ENCODE measurements around a stretch of chr13.

DNA sequence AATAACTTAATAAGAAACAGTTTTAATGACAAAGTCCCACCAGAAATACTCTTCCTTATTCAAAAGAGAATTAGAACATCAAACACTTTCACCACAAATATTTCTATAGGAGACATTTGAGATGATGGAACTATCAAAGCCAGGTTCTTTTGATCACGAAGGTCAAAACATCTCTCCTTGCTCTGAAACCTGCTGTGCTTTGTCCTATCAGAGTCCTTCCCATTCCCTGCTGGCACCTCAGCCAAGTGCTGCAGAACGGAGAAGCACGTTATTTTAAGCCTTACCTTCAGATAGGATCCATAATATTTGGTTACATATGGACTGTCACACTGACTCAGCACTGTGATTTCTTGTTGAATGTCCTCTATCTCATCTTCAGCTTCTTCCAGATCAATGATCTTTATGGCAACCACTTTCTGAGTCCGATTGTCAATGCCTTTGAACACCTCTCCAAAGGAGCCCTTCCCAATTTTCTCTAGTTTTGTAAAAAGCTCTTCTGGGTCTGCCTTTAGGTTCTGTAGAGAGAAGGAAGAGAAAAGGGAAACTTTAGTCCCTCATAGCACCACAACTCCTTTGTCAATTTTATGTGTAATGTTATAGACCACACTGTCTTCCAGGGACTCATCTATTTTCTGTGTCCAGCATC lies 57.8 kb downstream of the STK24 start:
- PRO-cap, result no peak

DNA sequence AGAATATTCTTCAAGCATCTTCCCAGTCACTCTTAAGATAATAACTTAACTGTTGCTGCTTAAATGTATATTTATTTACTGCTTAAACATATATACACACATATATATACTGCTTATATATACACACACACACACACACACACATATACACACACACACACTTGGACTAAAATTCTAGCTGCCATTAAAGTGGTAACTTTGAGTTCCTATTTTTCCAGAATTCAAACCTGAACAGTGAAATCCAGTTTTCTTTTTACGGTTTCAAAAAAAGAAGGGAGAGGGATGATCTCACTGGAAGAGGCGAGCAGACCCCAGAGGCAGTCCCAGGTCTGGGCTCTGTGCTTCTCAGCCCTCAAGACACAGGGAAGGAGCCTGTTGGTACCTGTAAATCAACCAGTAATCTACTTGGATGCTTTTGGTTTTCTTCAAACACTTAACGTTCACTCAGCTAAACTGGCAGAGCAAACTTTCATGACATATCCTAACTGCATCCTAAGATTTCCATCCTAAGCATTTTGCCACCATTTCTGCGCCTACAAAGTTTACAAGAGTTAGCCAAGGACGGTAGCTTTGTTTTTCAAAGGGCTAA lies 1.5 kb downstream of the STK24 start:
- PRO-cap, result no peak

DNA sequence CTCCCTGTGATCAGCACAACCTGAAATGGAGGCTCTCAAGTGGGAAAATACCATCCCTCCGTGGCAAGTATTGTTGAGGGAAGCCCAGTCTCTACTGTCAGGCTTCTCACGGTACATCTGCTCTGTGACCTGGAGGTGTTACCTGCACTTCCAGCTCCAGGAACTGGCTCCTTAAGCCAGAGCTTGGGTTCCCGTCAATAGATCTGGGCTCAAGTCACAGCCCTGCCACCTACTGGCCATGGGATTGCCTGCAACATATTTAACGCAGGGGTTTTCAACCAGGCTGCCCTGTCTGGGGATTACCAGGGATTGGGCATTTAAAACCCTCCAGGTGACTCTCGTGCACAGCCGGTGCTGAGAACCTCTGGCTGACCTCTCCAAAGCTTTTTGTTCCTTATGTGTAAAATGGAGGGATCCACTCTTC lies 76.5 kb upstream of the STK24 start:
- PRO-cap, result no peak

DNA sequence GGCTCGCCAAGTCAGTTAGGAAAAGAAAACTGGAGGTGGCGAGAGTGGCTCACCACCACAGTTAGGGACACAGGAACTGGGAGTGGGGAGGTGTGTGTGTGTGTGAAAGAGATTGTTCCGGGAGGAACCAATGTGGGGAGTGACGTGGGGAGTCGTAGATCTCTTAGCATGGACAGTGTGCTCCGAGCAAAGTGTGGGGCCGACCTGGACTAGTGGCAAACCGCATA lies 8.6 kb upstream of the SLC15A1 start:
- PRO-cap, result no peak

GRCh38 chr13:99084933-99085999 lies 107.4 kb upstream of the DOCK9 start:
- PRO-cap, result no peak

GRCh38 chr13:99124852-99125415 lies 75.7 kb upstream of the UBAC2 start:
- PRO-cap, result no peak

DNA sequence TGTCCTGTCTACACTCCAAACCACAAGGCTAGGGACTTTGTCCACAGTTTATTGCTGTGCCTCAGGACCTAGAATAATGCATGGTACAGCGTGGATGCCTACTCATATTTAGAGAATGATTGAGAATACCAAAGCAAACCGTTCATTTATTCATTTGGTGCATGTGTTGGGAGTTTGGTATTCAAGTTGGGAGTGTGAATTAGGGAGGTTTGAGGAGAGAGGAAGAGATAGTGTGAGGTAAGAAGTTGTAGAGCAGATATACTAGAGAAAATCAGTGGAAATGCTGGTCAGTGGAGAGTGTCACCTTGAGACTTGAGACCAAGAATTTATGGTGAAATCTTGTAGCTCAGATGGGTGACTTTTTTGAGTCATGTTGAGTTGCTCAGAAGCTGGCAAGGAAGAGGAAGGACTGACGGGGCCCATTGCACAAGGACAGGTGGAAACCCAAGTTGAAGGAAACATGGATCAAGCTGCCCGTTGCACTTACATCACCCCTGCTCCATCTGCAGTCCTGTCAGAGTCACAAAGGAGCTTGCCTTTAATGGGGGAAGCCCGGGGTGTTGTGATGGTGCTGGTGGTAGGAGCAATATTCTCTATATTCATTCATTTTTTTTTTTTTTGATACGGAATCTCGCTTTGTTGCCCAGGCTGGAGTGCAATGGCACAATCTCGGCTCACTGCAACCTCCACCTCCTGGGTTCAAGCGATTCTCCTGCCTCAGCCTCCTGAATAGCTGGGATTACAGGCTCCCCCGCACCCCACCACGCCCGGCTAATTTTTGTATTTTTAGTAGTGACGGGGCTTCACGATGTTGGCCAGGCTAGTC lies 27.2 kb downstream of the UBAC2 start:
- PRO-cap, result no peak

DNA sequence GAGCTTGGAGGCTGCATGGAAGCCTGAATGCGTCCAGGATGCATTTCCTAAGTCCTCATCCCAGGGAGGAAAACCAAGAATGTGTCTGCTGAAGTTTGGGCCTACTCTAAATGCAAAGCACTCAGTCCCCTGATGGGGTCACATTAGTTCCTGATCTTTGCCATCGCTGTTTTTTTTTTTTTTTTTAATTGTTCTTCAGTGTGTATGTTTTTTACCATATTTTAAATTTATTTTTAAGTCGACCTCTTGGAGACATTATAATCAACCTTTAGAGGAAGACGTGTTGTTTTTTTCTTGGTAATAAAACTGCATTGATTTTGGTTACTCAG lies 6.6 kb upstream of the GPR18 start:
- PRO-cap, result no peak

DNA sequence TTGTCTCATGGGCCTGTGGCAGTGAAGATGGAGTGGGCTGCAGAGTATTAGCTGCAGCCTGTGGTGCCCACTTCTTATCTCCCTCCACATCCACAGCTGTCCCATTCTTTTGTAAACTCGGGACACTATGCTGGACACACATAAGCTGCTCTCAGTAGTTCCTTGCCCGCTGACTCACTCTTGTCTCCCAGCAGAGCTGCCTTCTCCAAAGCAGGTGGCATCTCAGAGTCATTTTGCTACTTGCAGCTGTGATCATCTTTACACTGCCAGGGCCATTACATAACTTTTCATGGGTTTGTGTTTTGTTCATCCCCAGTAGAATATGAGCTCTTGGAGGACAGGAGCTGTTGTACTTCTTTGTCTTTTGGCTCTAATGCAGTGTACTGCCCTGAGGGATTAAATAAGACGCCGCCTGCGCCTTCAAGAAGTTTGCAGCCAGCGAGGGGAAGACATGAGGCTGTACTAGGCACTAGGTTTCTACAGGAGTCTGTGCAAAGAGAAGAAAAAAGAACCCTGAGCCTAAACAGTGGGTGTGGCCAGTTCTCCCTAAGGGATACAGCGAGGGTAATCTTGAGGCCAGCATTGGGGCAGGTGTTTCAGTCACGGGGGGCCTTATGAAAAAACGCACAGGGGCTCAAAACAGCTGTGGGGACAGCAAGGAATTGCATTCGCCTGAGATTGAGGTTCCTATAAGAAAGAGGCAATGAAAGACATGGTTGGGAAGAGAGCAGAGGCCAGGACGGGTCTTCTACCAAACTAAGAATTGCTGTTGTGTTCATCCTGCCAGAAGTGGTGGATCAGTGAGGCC lies 40.8 kb upstream of the GPR183 start:
- PRO-cap, result no peak

DNA sequence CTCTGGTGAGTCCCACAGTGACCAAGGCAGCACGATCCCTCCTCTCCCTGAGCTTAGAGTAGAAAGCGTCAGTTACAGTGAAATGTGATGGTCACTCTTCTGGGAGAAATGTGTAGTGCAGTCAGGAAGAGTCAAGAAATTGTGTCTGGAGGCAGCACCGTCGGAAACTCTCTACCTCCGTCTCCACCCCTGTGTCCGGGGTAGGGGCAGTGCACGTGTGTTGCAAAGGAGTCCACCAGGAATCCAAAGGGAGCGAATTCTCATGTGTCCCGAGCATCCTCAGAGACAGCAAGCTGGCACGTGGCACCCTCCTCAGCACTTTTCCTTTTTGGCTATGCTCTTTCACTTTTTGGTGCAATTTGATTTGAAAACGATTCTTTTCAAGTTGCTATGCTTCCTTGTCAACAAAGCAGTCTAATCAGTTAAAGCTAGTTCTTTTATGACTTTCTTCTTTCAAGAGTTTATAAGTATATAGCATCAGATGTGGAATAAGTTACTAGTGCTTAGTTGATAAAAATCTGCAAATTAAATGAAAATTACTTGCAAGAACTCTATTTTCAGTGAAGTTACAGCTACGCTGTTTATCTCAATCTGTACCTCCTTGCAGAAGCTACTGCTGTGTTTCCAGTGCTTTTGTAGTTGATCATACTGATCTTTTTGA lies 45.6 kb upstream of the GPR183 start:
- PRO-cap, result no peak

GRCh38 chr13:99357749-99358455 lies 50.7 kb upstream of the GPR183 start:
- PRO-cap, result no peak

- PRO-cap, result no peak
Measured at GRCh38 chr13:99358527-99359223, 51.5 kb upstream of the GPR183 start.

DNA sequence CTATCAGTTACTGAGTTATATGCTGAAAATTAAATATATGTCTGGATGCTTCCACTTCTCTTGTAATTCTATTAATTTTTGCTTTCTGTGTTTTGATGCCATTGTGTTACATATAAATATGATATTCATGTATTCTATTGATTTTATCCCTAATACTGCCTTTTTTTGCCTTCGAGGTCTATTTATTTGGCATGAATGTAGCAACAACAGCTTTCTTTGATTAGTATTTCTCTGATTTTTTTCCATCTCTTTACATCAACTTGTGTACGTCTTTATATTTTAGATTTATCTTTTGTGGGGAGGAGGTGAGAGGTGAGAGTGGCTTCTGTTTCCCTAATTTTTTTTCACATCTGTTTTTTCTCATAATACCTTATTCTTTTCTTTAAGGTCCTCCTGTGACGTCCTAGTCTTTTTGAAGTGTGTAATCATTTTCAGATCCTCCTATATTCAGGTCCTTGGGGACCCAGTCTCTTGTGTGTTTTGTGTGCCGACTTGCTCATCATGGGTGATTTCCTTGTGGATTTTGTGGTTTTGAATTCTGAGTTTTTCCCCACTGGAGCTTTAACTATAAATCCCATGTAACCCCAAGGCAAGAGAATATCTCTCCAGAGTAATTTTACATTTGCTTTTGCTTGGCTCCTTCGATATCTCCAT lies 58.7 kb upstream of the GPR183 start:
- PRO-cap, result no peak

- PRO-cap, result no peak
Measured at GRCh38 chr13:99366964-99367510, 59.8 kb upstream of the GPR183 start.

DNA sequence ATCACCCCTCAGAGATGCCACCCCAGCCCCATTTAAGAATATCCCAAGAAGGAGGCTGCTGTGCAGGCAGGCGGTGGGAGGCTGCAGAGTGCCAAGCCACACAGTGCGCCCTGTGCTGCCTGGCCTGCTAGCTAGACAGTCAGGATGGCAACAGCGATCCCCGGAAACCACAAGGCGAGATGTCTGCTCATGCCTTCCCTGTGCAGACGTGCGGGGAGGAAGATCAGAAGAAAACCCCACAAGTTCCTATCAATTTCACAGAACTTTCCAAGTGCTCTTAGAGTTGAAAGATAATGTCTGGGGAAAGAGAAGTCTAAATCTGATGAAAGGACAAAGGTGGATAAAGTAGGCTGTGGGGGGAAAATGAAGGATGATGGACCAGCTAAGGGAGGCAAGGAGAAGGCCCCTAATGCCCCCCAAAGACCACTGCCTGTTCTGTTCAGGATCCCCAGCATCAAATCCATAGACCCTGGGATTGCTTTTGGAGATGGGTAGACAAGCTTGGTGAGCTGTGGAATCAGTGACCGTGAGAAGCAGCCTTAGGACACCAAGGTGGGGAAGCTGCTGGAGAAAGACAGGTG lies 64.9 kb upstream of the GPR183 start:
- PRO-cap, result no peak

GRCh38 chr13:99374408-99375023 lies 67.3 kb upstream of the GPR183 start:
- PRO-cap, result no peak

- PRO-cap, result no peak
Measured at GRCh38 chr13:99383922-99384390, 76.8 kb upstream of the GPR183 start.

DNA sequence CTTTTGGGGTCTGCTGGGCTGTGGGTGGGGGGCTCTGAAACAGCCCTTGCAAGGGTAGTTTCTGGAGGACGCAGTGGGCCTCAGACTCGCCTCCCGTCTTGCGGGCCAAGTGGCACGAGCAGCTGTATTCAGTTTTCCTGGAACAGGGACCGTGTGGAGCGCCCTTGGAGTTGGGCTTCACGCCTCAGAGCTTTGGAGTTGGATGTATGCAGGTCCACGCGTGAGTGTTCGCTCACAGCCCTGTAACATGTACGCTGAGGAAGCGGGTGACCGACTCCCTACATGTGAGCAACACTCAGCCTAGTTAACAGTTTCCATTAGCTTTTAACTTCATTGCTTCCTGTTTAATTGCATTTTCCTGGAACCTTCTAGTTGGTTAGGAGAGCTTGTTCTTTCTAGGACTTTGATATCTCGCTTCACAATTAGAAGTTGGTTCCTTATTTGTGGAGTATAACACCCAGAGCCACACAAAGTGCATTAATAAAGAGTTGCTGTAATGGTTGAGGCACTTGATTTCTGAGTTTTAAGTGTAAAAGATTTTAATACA lies 710 bp downstream of the TM9SF2 start:
- PRO-cap, result no peak

DNA sequence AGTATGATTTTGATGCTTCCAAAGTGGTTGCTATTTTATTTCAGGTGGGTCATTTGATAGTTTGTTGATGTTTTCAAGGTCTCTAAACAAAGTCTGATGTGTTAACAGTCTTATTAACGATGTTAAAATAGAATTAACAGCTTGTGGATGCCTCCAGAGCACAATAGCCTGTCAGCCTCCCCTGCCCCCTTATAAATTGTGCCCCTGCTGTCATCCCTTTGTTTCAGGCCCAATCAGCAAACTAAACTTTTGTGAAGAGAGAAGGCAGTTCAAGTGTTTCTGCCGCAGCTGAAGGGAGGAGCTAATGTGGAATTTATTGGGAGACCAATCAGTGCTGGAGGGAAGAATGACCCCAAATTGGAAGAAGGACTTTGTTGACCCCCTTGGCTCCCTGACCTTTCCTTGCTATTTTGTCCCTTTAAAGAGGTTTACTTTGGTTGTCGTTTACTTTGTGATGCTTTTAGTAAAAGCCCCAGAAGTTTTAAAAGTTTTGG lies 55.3 kb downstream of the CLYBL start:
- PRO-cap, result no peak

DNA sequence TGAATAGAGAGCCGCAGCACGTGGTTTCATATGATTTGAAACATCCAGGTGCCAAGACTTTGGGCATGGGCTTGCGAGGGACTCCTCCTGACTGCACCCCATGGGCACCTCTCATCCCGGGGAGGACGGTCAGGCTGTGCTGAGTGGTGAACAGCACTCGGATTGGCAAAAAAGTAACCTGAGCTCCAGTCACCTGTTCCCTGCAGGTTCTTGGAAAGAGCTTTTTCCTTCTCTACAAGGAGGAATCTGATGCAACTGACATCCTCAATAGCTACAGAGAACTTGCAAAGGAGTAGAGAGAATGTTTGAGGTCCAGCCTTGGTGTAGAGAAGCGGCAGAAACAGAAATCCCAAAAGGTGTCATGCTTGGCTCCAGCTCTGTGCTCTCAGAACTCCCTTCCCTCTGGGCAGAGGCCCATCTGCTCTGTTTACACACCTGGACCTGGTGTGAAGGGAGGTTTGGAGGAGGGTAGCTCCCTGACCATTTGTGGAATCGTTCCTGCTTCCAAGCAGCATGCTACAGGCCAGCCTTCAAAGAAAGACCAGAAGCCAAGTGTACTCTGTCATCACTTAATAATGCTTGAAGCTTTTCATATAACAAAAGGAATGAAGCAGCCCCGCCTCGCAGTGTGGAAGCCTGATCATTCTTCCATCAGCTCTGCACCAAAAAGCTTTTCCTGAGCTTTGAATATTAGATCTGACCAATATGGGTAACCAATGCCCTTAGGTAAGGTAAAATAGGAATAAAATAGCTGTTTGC lies 63.5 kb downstream of the ZIC5 start:
- PRO-cap, result no peak